Neural cell (in vitro differentiated cells): ENCODE data around the genes PCYOX1L and CSNK1A1.

GRCh38 chr5:149161003-149161770 is 19.9 kb downstream of the ABLIM3 start:
- RAMPAGE, long total RNA = no peak

DNA sequence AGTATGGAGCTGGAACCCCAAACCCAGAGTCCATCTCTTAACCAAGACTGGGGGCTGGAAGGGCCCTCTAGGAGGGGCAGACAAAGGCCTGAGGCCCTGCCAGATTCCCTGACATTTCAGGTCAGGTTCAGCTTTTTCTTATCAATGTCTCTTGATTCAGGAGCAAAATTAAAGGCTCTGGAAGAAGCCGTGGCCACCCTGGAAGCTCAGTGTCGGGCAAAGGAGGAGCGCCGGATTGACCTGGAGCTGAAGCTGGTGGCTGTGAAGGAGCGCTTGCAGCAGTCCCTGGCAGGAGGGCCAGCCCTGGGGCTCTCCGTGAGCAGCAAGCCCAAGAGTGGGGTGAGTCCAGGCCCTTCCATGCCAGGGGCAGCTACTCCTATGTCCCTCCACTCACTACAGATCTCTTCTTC is 12.8 kb upstream of the GRPEL2 start:
- RAMPAGE, long total RNA = no peak

- RAMPAGE, long total RNA = no peak
These were observed at the start of gene PCYOX1L for GRCh38 chr5:149357448-149358345. PCYOX1L (plus strand) TSS chr5:149358046.

GRCh38 chr5:149386001-149386720 is 7.1 kb upstream of the IL17B start:
- RAMPAGE, long total RNA = no peak

GRCh38 chr5:149386860-149387904 is 8.1 kb upstream of the IL17B start:
- RAMPAGE, long total RNA = no peak

- RAMPAGE, long total RNA = no peak
These were observed 11.0 kb upstream of the IL17B start for GRCh38 chr5:149390132-149390363.

DNA sequence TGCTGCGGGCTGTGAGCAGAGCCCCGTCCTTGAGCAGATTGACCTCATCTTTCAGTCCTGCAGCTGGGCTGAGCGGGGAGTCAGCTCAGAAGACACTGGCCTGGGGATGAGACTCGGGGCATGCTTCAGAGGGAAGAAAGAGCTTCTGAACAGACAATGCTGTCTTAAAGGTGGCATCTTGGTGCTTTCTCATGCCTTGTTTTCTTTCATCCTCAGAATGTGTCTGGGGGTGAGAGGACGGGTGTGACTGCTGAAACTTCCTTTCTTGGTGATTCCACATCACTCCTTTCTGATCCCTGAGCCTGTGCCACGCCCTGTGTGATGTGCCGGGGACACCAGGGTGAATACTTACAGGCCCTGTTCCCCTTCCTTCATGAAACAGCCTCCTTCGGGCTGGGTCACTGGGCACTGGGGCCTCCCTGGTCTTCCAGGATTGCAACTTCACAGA is 43.9 kb upstream of the IL17B start:
- RAMPAGE, long total RNA = no peak

GRCh38 chr5:149481810-149482206 is 69.4 kb downstream of the CSNK1A1 start:
- RAMPAGE, long total RNA = no peak

- RAMPAGE, long total RNA = no peak
These were observed 38.1 kb downstream of the CSNK1A1 start for GRCh38 chr5:149512923-149513750.

DNA sequence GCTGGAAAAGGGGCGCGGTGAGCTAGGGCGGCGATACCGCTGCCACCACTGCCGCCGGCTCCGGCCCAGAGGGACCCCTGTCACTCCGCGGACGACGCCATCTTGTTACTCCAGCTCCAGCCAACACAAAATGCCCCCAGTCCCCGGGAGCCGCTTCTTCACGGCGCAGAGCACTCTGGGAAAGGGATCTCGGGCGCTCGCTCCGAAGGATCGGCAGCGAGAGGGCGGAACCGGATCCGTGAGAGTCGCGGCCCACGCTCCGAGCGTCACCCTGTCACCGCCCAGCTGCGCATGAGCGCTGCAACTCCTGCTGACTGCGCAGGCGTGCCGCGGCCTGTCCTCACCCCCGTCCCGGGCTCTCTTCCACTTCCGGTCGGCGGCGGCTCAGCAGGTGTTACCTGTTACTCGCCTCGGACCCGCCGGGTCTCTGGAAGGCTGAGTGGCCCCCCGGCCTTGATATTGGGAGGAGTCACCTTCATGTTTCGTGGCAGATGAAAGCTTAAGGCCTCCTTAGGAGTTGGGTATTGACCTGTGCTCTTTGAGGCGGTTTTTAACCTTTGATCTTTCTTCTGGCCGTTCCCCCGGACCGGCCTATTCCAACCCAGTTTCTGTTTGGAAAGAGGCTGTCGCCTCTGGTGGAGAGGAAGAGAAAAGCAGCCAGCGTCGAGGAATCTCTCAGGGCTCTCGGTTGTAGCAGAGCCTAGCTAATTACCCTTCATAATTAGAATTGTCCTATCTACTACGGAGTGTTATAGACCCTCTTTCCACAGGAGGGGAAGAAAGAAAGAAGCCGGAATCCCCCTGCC is at the start of gene CSNK1A1:
TSS of gene CSNK1A1 (minus strand) at position 180 of the 806 bp plus-strand sequence.
- RAMPAGE, long total RNA = start-site peak on the minus strand centred at position 147 of the sequence, 272 bp wide, 1,473 and 1,534 reads in 2 replicates; start-site peak on the plus strand centred at position 352 of the sequence, 30 bp wide, 128 and 97 reads in 2 replicates

DNA sequence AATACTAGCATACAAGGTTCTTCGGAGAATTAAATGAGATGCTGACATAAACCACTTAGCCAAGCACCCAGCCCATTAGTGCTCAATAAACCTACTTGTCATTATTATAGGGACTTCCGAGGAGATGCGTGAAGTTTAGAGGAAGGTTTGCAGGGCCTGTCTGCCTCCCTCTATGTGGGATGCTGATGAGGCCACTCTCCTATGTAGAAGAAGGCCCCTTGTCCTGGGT is 56.5 kb downstream of the ARHGEF37 start:
- RAMPAGE, long total RNA = no peak

DNA sequence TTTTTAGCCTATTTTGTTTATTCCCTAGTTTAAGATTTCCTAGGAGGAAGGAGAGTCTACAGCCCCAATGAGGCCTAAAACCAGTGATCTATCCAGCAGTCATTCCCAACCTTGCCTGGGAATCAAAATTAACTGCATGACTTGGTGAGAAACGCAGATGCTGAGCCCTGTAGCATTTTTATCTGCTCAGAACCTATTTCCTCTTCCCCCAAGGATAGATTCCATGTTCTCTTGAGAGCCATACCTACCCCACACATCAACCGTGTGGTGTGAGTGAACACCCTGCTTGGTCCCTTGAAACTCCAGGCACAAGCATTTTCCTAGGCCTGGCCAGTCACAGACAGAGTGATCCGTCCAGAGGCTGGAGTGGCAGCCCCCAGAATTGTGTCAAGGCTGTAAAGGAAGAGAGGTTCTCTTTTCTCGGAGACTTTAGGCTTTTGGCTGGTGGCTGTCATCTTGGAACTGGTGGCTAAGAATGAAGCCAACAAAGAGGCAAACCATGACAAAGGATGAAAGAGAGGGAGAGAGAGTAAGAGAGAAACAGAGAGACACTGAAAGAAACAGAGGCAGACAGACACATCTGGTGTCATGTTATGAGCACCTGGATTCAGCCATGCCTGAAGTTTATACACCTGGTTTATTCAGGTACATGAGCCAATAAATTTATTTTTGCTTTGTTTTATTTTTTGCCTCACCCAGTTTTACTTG is 66.0 kb downstream of the ARHGEF37 start:
- RAMPAGE, long total RNA = no peak

- RAMPAGE, long total RNA = no peak
These were observed 1.5 kb upstream of the PPARGC1B start for GRCh38 chr5:149728588-149728934.

DNA sequence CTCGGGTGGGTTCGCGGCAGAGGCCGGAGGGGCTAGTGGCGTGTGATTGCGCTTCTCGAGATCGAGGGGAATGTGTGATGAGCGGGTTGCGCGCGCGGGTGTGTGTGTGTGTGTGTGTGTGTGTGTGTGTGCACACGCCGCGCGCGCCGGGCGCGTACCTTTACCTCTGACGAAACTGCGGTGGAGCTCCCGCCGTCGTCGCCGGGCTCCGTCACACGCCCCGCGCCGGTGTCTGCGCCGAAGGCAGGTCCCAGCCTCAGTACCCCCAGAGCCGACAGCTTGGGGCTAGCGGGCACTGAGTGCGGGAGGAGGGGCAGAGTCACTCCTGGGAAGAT is 1.8 kb downstream of the PPARGC1B start:
- RAMPAGE, long total RNA = no peak

DNA sequence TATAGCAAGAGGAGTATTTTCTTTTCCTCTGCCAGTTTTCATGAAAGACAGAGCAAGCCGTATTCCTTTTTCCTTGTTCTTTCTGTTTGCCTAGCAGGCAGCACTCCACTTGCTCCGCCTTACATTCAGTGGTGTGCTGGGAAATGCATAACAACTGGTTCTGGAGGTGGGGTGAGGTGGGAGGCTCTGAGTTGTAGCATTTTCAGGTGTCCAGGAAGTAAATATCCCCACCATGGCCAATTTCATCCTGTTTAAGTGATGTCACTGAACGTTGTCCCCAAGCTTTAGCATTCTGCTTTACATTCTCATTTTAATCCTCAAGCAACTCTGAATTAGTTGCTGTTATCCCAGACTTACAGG is 41.5 kb downstream of the PPARGC1B start:
- RAMPAGE, long total RNA = no peak

- RAMPAGE, long total RNA = no peak
These were observed 55.2 kb downstream of the PPARGC1B start for GRCh38 chr5:149785187-149785881.

GRCh38 chr5:149792936-149793819 is 63.1 kb downstream of the PPARGC1B start:
- RAMPAGE, long total RNA = no peak

- RAMPAGE, long total RNA = no peak
These were observed 5.6 kb downstream of the PDE6A start for GRCh38 chr5:149938895-149939486.

- RAMPAGE, long total RNA = no peak
These were observed 1.3 kb downstream of the SLC26A2 start for GRCh38 chr5:149961898-149962266.

- RAMPAGE, long total RNA = no peak
These were observed 27.2 kb downstream of the HMGXB3 start for GRCh38 chr5:150027615-150028227.